Metanephros (tissue), 2 donors: ENCODE measurements around a stretch of chr10.

- RAMPAGE, long total RNA, result no peak
Observed at GRCh38 chr10:22666457-22667032, 47.8 kb downstream of the PIP4K2A start.

DNA sequence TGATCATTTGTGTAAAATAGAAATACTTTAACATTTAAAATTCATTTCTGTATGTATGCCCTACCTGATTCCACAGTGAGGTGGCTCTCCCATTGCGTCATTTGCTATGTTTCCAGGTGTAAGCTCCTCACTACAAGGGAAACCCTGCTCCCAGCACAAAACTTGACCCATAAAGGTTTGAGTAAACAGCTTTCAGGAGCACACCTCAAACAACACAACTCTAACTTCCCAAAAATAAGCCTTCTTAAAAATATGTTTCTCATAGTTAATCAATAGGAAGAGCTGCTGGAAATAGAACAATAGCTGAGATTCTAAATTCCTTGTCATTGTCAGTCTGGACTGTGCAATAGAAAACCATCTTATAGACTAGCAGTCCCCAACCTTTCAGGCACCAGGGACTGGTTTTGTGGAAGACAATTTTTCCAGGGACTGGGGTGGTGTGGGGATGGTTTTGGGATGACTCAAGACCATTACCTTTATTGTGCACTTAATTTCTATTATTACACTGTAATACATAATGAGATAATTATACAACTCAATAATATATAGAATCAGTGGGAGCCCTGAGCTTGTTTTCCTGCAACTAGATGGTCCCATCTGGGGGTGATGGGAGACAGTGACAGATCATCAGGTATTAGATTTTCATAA, 22.7 kb downstream of the PIP4K2A start:
- RAMPAGE, long total RNA, result no peak

DNA sequence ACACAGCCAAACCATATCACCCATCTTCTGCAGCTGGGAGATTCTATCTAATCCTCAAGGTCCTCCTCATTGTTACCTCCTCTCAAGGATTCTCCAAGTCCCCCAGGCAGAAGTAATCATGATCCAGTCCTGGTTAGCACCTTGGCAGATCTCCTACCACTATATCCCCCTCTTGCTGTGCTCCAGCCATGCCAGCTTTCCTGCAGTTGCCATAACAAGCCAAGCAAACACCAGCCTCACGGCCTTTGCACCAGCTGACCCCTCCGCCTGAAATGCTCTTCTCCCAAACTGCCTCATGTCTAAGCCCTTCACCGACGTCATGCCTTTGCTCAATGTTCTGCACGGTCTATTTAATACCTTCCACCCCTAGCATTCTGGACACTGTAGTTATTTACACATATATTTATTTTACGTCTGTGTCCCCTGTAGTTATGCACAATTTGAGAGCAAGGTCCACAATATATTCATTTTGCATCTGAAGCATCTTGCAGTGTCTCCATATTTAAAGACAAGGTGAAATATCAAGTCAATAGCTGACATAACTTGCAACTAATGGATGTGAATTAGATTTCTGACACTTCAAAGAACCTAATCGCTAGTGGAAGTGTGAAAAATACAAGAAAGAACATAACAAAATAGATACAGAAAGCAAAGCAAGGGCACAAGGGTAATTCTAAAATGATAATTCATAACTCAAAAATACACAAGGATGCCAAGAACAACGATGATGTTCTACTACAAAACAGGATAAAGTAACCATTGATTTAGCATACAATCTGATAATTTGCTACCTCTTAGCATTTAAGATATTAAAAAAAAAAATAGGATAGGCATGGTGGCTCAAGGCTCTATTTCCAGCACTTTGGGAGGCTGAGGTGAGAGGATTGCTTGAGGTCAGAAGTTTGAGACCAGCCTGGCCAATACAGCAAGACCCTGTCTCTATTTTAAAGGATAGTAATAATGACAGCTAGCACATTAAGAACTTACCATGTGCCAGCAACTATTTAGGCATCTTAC, 7.9 kb downstream of the PIP4K2A start:
- RAMPAGE, long total RNA, result no peak

- RAMPAGE, long total RNA, result no peak
Observed at GRCh38 chr10:23342287-23342931, 2.2 kb downstream of the C10orf67 start.

DNA sequence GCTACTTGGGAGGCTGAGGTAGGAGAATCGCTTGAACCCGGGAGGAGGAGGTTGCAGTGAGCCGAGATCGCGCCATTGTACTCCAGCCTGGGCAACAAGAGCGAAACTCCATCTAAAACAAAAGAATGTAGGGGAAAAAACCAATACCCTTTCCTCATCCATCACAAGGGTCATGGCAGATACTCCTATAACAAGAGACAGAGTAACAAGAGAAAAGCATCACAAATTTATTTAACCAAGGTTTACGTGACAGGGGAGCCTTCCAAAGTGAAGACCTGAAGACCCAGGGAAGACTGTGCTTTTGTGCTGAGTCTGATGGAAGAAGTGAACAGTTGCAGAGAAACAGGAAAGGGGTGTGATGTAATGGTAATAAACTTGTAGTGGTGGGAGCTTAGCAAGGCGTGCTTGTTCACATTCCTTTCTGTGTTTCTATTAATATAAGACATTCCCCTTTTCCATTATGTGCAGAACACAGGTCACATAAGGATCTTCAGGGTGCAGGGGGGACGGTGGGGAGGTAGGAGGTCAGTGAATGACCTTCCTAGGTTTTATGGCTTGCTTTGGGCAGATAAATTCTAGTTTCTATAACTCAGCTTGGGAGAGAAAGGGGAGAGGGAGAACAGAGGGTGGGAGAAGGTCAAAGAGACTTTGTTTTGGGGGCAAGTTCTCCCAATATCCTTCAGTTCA, 25.5 kb upstream of the C10orf67 start:
- RAMPAGE, long total RNA, result no peak

DNA sequence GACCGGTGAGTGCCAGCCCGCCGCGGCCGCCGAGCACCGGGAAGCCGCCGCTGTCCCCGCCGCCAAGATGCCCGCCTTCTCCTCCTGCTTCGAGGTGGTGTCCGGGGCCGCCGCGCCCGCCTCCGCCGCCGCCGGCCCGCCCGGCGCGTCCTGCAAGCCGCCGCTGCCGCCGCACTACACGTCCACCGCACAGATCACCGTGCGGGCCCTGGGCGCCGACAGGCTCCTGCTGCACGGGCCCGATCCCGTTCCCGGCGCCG, 659 bp downstream of the OTUD1 start:
- RAMPAGE, long total RNA, result no peak

DNA sequence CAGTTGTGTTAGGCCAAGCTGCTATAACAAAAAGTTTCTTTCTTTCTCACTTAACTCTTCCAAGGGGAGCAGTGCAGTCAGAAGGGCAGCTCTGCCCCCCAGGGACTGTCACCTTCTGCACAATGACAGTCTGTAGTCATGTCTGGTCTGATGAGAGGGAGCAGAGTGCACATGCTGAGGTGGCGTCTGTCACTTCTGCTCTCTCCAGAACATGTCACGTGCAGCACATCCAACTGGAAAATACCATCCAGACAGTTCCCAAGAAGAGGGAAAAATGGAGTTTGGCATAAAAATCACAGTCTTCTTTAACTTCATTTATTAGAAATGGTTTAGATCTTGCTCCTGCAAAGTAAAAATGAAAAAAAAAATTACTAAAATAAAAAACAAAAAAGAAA, 11.0 kb downstream of the OTUD1 start:
- RAMPAGE, long total RNA, result no peak

DNA sequence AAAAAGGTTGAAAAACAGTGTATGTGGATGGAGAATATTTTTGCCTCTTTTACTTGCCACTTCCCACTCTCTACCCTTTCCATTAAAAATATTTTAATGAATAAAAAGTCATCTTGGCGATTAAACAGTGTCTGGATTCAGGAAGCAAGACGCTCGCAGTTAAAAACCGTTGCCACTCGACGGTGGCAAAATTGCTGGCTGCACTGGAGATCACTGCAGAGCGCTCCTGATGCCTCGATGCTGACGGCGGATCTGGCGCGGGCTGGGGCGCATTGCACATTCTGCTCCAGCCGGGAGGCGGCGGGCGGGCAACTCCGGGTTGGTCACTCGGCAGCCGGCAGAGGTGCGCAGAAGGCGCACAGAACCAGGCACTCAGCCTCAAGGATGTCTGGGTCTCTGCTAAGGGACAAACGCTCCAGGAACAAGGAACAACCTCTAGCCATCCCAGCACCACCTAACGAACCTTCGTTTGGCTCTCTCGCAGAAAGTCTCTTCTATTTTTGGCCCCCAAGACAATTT, 254.5 kb downstream of the OTUD1 start:
- RAMPAGE, long total RNA, result no peak

GRCh38 chr10:24029044-24029370, 179.9 kb upstream of the KIAA1217 start:
- RAMPAGE, long total RNA, result no peak

- RAMPAGE, long total RNA, result no peak
Observed at GRCh38 chr10:24118003-24118925, 90.7 kb upstream of the KIAA1217 start.

GRCh38 chr10:24207865-24208649, 881 bp upstream of the KIAA1217 start:
- RAMPAGE, long total RNA, result no peak

- RAMPAGE, long total RNA, result no peak
Observed at GRCh38 chr10:24209864-24210554, 1.1 kb downstream of the KIAA1217 start.

- RAMPAGE, long total RNA, result no peak
Observed at GRCh38 chr10:24277682-24278430, 68.9 kb downstream of the KIAA1217 start.

- RAMPAGE, long total RNA, result no peak
Observed at GRCh38 chr10:24494325-24494597, 229.4 kb downstream of the ARHGAP21 start.

DNA sequence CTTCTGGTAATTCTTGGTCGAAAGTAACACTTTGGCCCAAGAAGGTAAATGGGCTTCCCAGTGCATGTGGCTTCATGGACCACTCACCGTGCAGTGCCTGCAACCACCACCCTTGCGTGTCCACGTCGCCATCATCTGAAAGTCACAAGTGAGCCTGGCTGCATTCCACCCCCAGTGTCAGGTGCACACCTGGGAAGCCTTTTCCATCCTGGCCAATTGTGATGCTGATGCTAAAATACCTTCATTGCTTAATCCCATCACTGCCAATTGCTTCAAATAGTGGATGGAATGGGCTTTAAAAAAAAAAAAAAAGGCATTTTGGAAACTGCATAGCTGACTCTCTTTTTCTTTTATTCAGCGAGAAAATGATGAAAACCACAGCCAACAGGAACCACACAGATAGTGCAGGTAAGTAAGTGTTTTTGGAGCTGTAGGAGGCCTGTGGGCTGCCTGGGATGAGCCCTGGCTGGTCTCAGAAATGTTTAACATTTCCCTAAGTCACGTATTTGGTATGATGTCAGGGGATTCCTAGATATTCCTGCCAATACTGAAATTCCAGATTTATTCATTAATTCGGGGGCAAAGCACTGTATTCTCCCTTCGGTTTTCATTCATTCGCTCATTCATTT, 228.8 kb downstream of the ARHGAP21 start:
- RAMPAGE, long total RNA, result no peak

DNA sequence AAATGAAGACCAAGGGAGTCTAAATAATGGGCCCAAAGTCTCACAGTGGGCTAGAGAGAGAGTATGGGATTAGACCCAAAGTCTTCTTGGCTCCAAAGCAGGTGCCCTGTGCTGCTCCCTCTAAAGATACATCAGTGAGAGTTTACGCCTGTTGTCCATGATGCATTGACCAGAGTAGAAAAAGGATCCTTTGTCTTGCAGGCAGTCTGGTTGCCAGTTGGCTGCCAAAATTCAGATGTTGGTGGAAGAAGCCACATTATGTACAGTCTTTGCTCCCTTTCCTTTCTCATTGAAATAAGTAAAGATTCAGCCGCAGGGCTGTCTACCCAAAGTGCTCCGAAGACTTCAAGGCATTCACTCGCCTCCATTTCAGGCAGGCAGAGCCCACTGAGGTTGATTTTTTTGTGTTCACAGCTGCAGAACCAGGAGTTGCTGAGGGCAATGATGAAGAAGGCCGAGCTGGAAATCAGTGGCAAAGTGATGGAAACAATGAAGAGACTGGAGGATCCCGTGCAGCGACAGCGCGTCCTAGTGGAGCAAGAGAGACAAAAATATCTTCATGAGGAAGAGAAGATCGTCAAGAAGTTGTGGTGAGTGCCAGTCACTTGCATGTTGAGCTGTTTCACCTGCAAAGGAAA, 210.7 kb downstream of the ARHGAP21 start:
- RAMPAGE, long total RNA, result no peak

DNA sequence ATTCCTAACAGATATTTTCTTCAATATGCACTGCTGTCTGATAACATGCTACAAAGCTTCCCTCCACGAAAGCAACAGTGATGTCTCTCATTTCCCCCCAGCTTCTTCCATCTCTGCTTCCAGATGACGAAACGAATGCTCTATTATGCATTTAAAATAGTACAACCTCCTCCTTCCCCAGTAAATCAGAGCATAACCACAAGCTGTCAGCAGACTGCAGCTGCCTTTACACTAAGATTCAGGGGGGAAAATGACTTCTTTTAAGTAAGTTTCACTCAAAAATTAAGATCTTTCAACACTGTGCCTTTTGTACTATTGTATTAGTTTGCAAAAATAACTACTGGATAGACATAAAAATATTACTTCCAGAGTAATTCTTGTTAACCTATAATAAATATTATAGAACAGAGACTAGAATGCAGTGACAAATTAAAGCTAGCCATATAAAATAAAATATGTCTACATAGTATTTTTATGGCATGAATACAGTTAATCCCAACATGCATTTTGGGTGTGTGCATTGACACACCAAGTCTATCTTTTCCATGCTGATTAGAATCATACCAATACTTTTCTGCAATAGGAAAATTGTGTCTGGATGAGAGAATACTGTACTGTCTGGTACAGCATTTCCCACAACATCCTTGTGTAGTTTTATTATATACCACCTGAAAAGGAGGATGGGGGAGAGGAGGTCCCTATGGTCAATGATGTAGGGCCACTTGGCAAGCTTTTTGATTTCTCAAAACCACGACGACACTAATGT, 100.5 kb downstream of the ARHGAP21 start:
- RAMPAGE, long total RNA, result no peak

- RAMPAGE, long total RNA, result no peak
Observed at GRCh38 chr10:24869594-24869853, 82.9 kb downstream of the PRTFDC1 start.

GRCh38 chr10:24902207-24902654, 50.2 kb downstream of the PRTFDC1 start:
- RAMPAGE, long total RNA, result no peak

DNA sequence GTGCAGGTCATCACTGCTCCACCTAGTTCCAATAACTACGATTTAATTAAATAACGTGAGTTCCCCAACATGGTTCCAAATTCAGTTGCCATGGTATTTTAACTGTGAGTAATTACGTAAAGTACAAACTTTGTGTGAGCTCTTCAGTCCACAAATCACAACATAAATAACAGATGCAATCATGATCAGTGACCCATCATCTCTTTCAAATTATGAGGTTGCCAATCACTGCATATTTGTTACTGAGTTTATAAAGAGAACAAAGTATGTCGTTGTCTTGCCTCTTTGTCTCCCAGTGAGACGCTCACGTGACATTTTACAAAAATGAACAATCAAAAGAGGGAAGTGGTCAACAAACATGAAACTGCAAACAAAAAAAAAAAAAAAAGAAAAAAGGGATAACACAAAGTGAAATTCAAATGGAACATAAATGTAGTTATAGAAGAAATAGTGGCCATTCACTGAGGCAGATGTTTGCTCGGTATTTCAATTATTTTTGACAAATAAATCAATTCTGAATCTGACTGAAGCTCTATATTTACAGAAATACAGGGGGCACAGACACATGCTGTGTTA, 122.7 kb upstream of the PDSS1 start:
- RAMPAGE, long total RNA, result no peak